Bile duct (tissue), 1 donor: ENCODE results near the gene EFHD2.

GRCh38 chr1:13800221-13800638 lies 100.2 kb downstream of the PRDM2 start:
- PRO-cap = no peak

GRCh38 chr1:13828843-13829244 lies 128.9 kb downstream of the PRDM2 start:
- PRO-cap = no peak

- PRO-cap = no peak
Observed at GRCh38 chr1:13997139-13997639, 297.2 kb downstream of the PRDM2 start.

- PRO-cap = no peak
Observed at GRCh38 chr1:14123267-14123624, 423.3 kb downstream of the PRDM2 start.

DNA sequence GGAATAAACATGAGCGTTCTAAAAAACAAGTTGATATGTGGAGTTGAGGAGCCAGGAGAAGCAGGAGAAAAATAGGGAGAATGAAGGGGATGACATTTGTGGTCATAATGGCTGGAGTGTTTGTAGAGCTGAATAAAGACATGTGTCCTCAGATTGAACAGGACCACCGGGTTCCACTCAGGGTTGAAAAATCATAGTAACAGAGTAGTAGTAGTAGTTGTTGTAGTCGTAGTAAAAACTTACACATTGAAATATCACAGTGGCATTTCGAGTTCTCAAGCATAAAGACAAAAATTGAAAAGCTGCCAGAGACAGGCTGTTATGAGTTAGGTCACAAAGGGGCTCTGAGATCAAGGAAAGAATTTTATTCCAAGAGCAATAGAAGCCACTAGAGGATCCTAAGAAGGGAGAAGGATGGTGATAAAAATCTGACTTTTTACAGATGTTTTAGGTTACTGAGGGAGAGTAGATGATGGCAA lies 400.6 kb upstream of the KAZN start:
- PRO-cap = no peak

GRCh38 chr1:14394680-14395124 lies 203.8 kb upstream of the KAZN start:
- PRO-cap = no peak

DNA sequence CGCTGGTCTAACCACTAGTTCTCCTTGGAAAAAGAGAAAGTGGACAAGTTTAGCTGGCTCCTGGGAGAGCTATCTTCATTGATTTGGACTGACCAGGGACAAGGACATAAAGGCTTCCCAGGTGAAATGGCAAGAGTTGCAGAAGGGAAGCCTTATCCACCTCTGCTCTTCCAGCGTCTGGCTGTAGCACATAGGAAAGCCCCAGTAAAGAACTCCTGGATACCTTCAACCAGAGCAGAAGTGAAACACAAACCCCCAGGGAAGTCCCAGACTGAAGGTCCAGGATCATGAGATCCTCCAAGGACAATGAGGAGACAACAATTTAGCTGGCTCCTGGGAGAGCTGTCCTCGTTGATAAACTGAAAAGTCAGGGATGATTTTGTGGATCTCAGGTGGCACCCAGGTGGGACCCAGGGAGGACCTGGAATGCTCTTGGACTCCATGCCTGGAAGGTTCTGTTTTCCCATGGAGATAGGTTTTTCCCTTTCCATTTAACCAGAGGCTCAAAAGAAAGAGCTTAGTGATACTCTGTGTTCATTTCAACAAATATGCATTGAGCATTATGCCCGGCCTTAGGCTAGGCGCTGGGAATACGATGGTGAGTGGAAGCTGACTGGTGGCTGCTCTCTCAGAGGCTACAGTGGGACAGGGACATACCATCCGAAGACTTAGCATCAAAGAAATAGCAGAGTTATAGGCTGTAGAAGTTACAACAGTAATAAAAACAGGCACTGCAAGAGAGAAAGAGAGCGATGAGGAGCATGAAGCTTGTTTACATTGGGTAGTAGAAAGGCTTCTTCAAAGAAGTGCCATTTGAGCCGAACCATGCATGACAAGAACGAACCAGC lies 100.6 kb downstream of the KAZN start:
- PRO-cap = no peak

GRCh38 chr1:14714517-14714881 lies 116.0 kb downstream of the KAZN start:
- PRO-cap = unidirectional peak, plus-strand start at chr1:14714653

GRCh38 chr1:14940510-14940919 lies 213.0 kb upstream of the TMEM51 start:
- PRO-cap = no peak

DNA sequence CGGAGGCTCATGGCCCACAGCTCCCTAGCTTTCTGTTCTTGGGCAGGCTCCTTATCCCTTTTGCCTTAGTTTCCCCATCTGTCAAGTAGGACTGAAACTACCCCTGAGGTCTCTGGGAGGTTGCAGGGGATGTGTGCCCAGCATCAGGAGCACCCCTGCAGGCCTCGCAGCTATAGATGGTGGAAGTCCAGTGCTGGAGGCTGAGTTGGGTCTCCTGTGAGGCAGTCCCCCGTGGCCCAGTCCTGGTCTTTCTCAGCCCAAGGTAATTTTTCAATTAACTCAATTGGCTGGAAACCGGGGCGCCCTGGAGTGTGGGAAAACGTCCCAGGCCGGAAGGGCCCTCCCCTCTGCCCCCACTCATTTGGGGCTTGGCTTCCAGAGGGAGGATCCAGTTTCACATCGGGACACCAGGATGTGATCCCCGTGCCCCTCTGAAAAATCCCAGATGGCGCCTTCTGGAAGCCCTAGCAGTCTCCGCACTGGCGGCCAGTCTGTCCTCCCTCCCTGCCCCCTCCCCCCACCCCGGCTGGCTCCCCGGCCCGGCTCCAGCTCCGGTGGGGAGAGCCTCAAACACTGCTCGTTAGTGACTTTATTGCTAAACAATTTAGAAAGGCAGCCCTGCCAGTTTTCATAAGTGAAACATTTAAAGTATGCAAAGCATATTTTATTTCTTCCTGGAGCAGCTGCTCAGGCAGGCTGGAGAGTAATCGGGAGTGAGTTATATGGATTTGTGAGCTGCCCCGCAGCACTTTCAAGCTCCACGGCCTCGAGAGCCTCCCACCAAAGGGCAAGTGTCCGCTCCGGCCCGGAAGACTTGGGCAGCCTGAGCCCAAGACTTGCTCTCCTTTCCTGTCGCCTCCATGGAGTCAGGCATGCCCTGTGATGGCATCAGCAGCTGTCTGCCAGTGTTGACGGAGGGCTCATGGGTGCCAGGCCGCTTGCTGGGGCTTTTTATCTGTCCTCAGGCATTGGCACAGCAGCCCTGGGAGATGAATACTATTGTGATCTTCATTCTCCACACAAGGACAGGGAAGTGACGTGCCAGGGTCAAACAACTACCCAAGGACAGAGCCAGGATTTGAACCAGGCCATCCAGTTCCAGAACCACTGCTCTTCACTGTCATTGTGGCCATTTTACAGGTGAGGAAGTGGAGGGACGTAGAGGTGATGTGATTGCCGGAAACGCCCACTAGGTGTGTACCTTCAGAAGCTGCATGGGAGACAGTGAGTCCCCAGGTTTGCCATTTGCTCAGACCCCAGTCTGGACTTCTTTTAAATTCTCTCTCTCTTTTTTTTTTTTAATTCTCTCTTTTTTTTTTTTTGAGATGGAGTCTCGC lies 208.0 kb upstream of the TMEM51 start:
- PRO-cap = no peak

GRCh38 chr1:14946639-14947539 lies 206.7 kb upstream of the TMEM51 start:
- PRO-cap = no peak

DNA sequence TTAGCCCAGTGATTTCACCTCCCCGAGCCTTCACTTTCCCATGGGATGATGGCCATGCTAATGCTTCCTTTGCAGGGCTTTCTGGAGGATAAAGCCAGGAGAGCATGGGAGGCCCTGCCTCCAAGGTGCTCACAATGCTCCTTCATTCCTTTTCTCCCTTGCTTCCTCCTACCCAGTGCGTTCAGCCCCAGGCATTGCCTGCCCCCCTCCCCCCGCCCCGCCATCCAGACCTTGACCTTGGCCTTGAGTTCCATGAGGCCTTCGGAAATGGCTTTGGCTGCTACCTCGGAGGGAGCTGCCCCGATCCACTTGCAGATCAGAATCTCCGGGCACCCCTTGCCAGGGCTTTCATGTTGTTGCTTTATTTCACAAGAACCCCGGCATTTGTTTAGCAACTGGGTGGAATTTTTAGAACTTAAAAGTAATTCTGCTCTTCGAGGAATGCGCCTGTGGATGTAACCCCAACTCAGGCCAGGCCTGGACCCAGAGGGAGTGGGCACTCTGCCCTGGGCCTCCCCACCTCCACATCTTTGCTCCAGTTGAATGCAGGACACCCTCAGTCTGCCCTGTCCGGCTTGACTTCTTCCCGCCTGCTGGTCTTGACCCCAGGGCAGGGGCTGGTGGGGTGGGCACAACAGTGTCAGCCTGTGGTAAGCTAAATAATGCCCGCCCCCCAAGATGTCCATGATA lies 154.1 kb upstream of the TMEM51 start:
- PRO-cap = no peak

DNA sequence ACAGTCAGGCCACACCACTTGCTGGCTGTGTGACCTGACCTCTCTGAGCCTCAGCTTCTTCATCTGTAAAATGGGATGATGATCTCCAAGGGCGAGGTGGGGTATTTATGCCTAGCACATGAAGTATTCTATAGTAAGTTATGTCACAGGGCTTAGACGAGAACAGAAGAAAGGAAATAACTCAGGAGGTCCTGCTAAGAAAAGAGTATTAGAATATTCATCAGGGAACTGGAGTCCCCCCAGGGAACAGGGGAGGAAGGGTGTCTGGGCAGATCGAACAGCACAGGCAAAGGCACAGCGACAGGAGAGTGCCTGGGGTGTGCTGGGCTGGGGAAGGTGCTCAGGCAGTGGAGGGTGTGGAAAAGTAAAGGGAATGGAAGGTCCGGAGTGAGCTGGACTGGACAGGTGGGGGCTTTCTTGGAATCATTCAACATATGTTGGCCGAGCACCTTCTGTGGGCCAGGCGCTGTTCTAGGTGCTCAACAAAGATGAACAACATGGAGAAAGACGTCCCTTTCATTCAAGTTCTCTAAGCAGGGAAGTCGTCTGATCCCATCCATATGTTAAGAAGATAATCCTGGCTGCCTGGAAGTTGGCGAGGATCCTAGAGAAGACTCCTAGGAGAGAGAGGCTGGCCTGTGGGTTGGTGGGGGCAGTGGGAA lies 1.9 kb downstream of the TMEM51 start:
- PRO-cap = no peak

DNA sequence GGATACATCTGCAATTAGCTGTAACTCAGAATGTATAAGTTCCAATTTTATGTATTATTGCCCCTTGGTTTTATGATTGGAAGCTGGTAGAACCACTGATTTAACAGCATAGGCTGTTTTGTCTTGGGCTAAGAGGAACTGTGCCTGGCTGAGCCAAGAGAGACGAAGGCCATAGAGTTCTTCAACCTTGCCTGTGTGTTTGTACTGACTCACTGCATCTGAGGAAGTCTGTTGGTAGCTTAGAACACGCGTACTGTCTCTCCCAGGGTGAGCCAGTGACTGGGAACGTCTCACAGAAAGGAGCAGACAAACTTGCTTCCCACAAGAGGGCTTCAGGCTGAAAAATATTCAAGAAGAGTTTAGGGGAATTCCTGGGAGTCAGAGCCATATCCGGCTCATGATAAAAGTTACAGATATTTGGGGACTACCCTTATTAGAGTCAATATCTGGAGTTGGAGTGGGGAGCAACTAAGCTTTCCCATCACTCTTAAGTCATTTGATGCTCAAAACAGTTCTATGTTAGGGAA lies 15.0 kb downstream of the TMEM51 start:
- PRO-cap = bidirectional peak, plus-strand start at position 270 of the sequence, minus-strand start at position 206 of the sequence

GRCh38 chr1:15189756-15190535 lies 36.4 kb downstream of the TMEM51 start:
- PRO-cap = no peak

DNA sequence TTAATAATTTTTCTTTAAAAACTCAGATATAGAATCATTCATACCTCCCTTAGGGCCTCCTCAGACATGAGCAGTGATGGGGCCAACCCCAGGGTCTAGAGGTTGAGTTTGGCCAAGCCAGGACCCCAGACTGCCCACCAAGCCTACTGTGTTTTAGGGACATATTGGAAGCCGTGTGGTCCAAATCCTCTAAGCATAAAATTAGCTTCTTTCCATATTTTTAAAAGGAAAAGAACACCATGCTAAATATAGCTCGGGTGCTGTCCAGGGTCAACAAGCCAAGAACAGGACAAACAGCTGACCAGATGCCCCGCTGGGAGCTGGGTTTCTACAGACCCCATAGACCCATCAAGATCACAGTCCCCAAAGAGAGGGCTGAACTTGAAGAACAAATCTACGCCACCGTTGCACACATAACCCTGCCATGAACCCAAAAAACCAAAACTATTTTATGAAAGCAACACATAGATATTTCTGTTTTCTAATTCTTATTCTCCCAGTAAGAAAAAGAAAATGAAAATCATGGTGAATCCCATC lies 36.4 kb upstream of the FHAD1 start:
- PRO-cap = no peak

GRCh38 chr1:15340305-15340818 lies 69.3 kb upstream of the EFHD2 start:
- PRO-cap = no peak

- PRO-cap = bidirectional peak, plus-strand start at chr1:15409895, minus-strand start at chr1:15409783
Observed at GRCh38 chr1:15409357-15410038, at the start of gene EFHD2. Gene EFHD2, plus strand, starts transcription at chr1:15409888.

- PRO-cap = no peak
Observed at GRCh38 chr1:15410039-15410324, 294 bp downstream of the EFHD2 start.

- PRO-cap = no peak
Observed at GRCh38 chr1:15632982-15633776, 15.9 kb downstream of the DDI2 start.